NB4 (cell line): Measurements from ENCODE around the genes TGFB1I1 and ORC6.

GRCh38 chr16:31142361-31143011 lies 7.0 kb upstream of the PRSS8 start:
- RRBS, result 3% methylated on average over 7 of the region's 78 CpGs

DNA sequence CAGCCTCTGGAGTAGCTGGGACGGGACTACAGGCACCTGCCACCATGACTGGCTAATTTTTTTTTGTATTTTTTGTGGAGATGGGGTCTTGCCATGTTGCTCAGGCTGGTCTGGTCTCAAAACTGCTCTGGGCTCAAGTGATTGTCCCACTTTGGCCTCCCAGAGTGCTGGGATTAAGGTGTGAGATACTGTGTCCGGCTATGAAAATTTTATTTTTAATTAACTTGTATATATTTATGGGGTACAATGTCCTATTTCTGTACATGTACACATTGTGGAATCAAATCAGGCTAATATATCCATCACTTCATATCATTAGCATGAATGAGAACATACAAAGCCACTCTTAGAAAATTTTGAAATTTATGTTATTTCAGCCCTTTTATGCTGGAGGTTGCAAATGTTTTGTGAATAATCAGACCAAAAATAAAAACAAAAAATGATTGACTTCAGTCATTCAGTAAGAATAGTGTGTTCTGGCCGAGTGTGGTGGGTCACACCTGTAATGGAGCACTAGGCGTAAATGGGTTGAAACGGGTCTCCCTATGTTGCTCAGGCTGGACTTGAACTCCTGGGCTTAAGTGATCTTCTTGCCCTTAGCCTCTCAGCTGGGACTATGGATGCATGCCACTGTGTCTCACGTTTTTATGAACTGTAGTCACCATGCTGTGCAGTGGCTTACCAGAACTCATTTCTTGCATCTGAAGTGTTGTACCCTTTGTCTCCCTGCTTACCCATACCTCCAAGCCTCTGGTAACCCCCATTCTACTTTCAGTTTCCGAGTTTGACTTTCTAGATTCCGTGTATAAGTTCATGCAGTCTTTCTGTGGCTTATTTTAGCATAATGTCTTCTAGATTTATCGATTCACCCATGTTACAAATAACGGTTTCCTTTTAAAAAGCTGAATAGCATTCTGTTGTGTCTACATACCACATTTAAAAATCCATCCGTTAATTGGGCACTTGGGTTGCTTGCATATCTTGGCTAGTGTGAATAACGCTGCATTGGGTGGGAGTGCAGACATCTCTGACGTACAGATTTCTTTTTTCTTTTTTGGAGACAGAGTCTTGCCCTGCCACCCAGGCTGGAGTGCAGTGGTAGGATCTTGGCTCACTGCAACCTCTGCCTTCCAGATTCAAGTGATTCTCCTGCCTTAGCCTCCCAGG lies 7.8 kb downstream of the PYCARD start:
- RRBS, result no CpG with 5 or more reads among the region's 13 CpGs

DNA sequence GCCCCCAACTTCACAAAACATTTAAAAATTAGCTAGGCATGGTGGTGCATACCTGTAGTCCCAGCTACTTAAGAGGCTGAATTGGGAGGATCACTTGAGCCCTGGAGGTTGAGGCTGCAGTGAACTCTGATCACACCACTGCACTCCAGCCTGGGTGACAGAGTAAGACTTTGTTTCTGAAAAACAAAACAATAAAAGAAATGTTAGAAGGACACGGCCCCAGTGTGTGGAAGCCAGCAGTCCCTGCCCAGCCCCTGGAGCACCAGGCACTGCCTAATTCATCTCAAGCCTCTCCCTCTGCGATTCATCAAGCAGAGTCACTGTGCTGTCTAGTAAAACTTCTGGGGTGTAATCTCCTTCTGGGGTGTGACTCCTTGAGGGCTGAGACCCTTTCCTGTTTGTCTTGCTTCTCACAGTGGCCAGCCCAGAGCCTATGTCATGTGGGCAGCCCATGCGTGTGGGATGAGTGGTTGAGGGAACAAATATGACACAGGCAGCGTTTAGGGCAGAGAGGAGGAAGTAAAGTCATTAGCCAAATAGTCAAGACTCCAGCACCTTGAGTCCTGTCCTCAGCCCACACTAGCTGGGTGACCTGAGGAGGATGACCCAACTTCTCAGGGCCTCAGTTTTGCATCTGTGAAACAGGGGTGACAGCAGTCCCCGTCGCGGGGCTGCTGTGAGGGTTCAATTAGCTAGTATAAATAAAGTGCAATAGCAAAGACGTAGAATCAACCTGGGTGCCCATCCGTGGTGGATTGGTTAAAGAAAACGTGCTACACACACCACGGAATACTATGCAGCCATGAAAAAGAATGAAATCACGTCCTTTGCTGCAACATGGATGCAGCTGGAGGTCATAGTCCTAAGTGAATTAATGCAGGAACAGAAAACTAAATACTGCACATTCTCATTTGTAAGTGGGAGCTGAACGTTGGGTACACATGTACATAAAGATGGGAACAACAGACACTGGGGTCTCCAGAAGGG lies 4.7 kb upstream of the ITGAX start:
- RRBS, result no CpG with 5 or more reads among the region's 13 CpGs

DNA sequence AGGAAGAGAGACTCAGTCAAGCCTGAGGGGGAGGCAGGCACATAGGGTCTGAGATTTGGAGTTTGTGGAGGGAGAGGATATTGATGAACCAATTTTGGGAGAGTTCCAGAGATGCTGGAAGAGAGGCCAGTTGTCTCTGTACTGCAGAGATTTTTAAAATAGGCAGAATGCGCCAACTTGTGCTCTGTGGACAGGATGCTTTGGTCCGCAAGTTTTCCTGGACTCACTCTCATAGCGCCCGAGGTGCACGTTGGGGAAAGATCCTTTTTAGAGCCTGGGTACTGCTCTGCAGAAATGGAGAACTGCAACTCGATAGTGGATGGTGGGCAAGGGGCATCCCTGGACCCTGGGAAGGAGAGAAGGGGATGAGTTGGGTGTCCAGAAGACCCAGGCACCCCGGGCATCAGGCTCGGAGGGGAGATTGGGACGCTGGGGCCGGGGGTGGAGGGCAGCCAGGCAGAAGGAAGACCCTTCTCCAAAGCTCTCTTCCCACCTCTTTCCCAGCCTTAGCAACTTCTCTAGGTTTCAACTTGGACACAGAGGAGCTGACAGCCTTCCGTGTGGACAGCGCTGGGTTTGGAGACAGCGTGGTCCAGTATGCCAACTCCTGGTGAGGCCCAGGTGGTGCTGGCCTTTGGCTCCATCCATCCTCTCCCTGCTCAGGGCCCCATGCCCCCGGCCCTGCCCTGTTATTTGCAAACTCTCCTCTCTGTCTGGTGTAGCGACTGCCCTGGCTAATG lies 583 bp downstream of the ITGAX start:
- RRBS, result 75% methylated on average over 1 of the region's 15 CpGs

DNA sequence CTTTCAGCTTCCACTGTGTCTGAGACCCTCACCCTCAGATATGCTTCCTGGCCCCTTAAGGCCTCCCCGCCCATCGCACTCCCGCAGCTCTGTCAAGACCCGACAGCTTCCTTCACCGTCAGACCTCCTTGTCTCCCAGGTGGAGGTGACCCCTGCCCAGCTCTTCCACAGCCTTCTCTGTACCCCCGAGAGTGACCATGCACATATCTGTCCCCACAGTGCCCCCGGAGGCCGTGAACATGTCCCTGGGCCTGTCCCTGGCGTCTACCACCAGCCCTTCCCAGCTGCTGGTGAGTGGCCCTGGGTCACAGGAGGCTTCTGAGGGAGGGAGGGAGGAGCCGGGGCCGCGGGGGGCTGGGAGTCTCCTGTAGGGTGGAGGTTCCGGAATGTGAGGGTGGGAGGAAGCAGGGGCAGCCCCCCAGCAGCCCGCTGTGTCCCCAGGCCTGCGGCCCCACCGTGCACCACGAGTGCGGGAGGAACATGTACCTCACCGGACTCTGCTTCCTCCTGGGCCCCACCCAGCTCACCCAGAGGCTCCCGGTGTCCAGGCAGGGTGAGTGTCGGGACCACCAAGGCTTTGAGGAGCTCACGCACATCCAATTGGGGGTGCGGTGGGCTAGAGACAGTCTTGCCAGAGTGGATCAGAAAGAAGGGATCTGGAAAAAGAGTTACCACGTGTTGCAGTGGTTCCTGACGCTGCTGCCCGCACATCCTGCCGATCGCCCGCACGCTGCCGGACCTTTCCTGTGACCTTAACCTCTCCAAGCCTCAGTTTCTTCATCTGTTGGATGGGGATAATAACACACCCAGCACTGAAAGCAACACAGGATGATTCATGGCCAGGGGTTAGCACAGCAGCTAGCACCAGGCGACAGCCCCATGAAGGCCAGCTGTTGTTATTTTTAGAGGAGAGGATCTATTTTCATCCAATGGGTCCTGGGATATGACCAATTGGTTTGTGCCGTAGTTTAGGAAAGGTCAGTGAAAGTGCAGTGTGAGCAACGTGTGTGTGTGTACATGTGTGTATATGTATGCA lies 2.2 kb downstream of the ITGAX start:
- RRBS, result 82% methylated on average over 10 of the region's 34 CpGs

GRCh38 chr16:31371287-31371770 lies 16.4 kb downstream of the ITGAX start:
- RRBS, result 97% methylated on average over 4 of the region's 20 CpGs

- RRBS, result no CpG with 5 or more reads among the region's 13 CpGs
These were observed 12.5 kb upstream of the ITGAD start for GRCh38 chr16:31380465-31381154.

DNA sequence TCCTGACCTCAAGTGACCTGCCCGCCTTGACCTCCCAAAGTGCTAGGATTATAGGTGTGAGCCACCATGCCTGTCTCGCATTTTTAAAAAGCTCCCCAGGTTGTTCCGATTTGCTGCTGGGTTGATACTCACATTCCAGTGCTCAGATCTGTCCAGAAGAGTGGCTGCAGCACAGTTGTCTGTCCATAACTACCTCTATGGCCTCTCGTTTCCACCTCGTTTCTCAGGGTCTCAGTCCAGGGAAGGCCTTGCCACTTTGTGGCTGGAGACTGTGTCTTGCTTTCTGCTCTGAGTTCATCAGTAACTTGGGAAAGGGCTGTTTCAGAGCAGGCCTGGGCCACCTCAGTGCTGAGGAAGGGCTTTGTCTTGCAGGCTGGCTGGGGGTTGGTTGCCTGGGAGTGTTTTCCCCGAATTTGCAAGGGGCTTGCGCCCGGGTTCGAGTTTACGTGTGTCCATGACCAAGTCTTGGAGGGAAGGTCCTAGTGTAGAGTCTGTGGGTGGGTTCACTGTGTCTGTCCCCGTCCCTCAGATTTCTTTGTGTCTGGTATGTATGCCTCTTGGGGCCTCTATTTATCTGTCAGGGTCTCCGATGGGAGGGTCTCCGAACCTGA lies 767 bp upstream of the TGFB1I1 start:
- RRBS, result no CpG with 5 or more reads among the region's 13 CpGs

DNA sequence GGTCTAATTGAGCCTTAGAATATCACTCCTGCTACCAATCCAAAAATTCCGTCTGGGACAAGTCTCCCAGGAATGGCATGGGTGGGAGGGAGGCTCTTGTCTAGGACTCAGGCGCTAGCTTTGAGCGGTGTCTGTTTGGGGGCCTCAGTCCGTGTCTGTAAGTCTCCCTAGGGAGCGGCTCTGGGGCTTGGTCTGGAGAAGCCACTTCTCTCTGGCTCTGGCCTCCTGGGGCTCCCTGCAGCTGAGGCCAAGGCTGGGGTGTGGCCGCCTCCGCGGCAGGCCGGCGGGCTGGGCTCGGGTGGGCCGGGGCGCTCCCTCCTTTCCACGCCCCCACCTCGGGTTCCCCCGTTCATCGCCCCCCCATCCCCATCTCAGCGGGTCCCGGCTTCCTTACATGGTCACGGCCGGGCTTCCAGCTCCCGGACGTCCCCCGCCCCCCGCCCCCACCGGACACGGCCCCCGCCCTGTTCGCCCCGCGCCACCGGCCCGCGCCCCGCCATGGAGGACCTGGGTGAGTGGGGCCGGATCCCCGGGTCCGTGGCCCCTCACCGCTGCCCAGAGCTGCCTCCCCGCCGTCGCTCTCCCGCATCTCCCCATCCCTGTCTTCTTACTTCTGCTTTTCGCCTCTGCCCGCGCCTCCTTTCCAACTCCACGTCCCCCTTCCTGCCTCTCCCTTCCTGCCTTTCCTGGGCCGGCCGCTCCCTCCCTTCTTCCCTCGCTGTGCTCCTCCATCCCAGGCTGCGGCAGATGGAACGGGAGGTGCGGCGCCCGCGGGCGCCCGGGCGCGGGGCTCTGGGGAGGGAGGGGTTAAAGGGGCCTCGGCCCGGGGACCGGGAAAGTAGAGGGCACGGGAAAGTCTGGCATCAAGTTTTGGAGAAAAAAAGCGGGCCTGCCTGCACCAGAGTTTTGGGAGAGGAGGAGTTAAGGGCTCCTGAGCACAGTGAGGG lies at the start of gene TGFB1I1:
Gene TGFB1I1, plus strand, starts transcription at position 462 of the 947 bp plus-strand sequence.
- RRBS, result 5% methylated on average over 29 of the region's 65 CpGs

GRCh38 chr16:31700224-31700798 lies 12.7 kb upstream of the KRBOX5 start:
- RRBS, result 7% methylated on average over 9 of the region's 26 CpGs

DNA sequence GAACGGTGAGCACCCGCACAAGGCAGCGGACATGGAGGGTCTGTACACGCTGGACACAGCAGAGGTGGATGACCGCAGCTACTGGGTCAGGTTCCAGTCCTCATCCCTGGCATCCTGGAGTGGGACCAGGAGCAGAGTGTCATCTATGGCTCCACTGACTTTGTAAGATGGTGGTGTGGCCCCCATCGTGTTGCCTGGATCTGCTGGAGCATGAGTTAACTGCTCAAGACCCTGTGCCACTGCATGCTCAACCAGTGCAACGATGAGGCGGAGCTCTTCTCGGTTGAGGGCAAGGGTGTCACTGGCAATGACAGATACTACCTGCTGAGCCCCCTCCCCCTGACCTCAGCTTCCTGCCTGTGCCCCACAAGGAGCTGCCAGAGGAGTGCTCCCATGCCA lies 4.9 kb upstream of the KRBOX5 start:
- RRBS, result no CpG with 5 or more reads among the region's 9 CpGs

- RRBS, result no CpG with 5 or more reads among the region's 2 CpGs
These were observed 1.0 kb upstream of the KRBOX5 start for GRCh38 chr16:31712134-31712348.

DNA sequence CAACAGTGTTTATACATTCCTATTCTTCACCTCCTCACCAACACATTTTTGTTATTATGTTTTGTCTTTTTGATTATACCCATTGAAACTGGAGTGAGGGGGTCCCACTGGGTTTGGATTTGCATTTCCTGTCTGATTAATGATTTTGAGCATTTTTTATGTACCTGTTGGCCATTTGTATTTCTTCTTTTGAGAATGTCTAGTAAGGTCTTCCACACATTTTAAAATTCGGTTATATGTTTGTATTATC lies 21.9 kb downstream of the ZNF267 start:
- RRBS, result no CpG with 5 or more reads among the region's 1 CpG

DNA sequence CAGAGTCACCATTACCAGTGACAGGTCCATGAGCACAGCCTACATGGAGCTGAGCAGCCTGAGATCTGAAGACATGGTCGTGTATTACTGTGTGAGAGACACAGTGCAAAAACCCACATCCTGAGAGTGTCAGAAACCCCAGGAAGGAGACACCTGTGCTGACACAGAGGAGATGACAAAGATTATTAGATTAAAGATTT lies 78.7 kb downstream of the ZNF267 start:
- RRBS, result no CpG with 5 or more reads among the region's 1 CpG

GRCh38 chr16:35196449-35196720 lies 1737.0 kb downstream of the TP53TG3F start:
- RRBS, result no CpG with 5 or more reads among the region's 16 CpGs

GRCh38 chr16:46632884-46633462 lies 11.8 kb upstream of the SHCBP1 start:
- RRBS, result no CpG with 5 or more reads among the region's 22 CpGs

DNA sequence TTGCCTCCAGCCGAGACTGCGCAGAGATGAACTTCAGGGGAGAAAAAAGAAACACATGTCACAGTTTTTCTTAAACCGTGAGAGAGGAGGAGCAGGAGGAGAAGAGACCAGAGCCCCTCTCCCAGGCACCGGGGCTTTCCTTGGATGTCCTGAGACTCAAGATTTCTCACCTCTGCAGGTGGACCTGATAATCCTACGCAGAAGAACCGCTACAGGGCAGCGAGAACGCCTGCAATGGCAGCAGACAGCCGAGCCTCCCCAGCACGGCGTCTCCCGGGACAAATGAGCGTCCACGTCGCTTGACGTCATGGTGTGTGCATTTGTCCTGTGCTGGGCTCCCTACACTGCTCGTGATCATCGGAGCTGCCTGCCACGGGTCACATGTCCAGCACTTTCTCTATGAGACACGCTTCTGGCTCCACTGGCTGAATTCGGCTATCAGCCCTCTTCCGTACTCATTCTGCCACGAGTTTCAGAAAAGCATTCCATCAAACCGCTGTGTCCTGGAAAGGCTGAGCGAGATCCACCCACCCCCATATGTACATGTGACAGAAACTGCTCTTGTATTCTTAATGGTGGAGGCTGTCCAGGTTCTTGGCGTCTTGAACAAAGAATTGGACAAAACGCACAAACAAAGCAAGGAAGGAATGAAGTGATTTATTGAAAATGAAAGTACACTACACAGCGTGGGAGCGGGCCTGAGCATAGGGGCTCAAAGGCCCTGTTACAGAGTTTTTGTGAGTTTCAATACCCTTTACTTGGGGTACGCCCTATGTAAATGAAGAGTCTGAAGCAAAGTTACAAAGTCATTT lies 28.4 kb upstream of the SHCBP1 start:
- RRBS, result no CpG with 5 or more reads among the region's 30 CpGs

DNA sequence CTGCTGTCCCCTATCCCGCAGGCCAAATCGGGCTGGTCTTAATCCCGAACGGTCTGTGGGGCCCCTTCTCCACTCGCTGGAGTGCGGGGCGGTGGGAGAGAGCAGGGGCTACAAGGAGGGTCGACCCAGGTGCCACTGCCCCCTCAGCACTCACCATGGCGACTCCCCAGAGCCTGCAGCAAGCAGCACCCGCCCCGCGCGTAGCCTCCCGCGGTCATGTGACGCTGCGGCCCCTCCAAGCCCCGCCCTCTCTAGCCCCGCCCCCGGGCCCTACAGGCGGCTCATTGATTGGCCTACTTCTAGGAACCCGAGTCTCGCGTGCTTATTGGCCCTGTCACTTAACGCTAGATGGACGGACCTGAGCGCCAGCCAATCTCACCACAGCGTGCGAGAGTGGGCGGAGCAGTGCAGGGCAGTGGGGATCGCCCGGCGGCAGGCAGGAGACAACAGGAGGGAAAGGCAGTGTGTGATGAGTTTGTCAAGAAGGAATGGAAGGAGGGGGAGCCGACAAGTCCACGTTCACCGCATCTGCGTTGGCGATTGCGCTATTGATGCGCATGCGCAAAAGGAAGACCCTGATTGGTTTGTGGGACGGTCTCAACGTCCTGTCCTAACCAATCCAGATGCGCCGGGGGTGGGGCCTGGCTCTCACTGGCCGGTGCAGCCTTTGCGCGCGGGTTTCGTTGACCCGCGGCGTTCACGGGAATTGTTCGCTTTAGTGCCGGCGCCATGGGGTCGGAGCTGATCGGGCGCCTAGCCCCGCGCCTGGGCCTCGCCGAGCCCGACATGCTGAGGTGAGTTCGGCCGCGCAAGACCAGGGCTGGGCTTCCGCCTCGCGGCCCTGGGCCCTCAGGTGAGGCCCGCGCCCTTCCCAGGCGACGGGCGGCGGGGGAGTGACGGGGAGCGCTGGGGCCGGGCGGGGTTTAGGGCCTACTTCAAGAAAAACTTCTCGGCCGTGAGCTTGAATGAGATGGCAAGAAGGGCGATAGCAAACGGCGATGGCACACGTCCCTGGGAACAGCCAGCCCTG lies at the start of gene ORC6:
Gene ORC6, plus strand, starts transcription at position 683 of the 1,030 bp plus-strand sequence.
- RRBS, result 1% methylated on average over 11 of the region's 87 CpGs

- RRBS, result 86% methylated on average over 3 of the region's 13 CpGs
These were observed 11.5 kb downstream of the MYLK3 start for GRCh38 chr16:46736675-46737110.

GRCh38 chr16:46737761-46738291 lies 10.3 kb downstream of the MYLK3 start:
- RRBS, result no CpG with 5 or more reads among the region's 11 CpGs